HepG2 (cell line): ENCODE data around the gene ZMIZ1.

DNA sequence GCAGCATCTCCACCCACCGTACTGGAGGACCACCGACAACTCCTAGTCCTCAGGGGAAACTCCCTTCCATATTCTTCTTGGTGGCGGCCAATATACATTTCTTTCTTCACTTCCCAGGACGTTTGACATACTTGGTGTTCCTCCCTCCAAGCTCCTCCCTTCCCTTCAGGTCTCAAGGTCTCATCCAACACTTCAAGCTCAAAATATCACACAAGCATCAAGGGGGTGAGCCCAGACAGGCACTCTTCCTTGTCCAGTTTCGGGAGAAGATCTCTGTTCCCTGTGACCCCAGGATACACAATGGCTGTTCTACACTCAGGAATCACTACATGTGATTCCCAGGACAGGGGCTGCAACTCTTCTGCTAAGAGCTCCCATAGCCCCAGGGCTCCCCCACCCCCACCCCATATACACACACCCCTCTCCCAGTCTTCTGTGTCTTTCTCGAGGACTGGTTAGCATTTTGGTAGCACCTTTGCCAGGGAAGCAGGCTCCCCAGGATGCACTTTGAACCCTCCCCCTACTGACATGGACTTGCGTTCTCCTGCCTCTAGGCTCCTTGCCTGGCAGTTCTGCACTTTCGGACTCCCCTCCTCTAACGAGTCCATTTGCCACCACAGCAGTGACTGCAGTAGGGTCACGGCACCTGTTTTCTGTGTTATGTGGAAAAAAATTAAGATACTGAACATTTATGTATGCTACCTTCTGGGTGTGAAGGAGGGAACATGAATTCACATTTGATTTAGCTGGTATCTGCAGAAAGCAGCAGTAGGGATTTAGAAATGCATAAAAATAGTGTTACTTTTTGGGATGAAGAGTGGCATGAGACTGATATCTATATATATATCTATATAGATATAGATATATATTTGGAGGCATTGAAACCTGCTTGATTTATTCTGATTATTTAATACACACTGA, 141.4 kb upstream of the KCNMA1 start:
- RRBS, 2 experiments: no CpG with 5 or more reads among the region's 10 CpGs
CAGE:
- cytosol, long polyA minus RNA: no peak
- cytosol, long polyA plus RNA: no peak
- long polyA plus RNA: no peak
- nucleus, long polyA minus RNA: no peak
- nucleus, long polyA plus RNA: no peak

- RRBS, 2 experiments: no CpG with 5 or more reads among the region's 18 CpGs
CAGE:
- cytosol, long polyA minus RNA: no peak
- cytosol, long polyA plus RNA: no peak
- long polyA plus RNA: no peak
- nucleus, long polyA minus RNA: no peak
- nucleus, long polyA plus RNA: no peak
Observed at GRCh38 chr10:77806679-77807183, 119.8 kb downstream of the DLG5 start.

GRCh38 chr10:77873131-77874341, 53.0 kb downstream of the DLG5 start:
- RRBS, 2 experiments: no CpG with 5 or more reads among the region's 21 CpGs
CAGE:
- cytosol, long polyA minus RNA: no peak
- cytosol, long polyA plus RNA: no peak
- long polyA plus RNA: no peak
- nucleus, long polyA minus RNA: no peak
- nucleus, long polyA plus RNA: no peak

DNA sequence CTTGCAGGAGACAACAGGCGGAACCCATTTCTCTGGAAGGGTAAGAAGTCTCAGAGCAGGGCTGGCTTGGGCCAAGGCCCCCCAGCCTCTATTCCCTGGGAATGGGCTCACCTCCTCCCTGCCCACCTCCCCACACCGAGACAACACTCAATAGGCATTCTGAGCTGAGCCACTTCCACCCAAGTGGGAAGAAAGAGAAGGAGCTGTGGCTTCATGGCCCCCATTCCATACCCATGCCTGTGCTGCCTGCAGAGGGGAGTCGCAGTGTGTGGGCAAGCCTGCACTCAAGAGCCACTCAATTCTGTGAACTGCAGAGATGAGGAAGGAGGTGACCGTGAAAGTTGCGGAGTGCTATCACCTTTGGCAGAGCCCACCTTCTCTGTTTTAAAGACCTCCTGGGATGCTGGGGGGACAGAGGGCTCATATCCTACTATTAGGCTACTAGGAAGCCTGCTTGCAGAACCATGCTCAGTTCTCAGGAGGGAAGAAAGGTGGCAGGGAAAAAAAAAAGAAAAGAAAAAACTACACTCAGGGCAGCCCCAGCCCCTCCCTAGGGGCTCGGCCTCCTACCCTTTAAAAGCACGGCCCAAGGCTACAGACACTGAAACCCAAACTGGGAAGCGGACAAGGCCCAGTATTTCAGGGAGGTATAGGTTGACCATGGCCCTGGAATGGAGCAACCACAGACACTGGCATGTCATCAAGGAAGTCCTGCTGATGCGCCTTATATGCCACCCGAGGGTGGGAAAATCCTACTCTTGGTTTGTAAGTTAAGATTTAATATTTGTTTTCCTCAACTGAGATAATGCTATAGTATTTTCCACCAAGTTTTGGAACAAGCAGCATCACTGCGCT, 51.0 kb downstream of the DLG5 start:
- RRBS, 2 experiments: no CpG with 5 or more reads among the region's 11 CpGs
CAGE:
- cytosol, long polyA minus RNA: no peak
- cytosol, long polyA plus RNA: no peak
- long polyA plus RNA: no peak
- nucleus, long polyA minus RNA: no peak
- nucleus, long polyA plus RNA: no peak

DNA sequence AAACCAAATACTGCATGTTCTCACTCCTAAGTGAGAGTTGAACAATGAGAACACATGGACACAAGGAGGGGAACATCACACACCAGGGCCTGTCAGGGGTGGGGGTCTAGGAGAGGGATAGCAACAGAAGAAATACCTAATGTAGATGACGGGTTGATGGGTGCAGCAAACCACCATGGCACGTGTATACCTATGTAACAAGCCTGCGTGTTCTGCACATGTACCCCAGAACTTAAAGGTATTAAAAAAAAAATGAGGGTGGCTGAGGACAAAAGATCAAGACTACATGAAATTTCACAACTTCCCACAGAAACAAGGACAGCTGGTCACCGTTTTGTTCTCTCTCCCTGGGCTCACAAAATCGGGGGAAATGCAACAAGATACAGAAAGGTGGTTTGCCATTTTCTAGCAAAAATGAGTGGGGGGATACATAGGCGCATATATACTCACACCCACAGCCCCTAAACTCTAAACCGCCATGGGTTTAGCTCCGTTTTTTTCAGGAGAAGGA, 17.2 kb downstream of the DLG5 start:
- RRBS, 2 experiments: no CpG with 5 or more reads among the region's 8 CpGs
CAGE:
- cytosol, long polyA minus RNA: no peak
- cytosol, long polyA plus RNA: no peak
- long polyA plus RNA: no peak
- nucleus, long polyA minus RNA: no peak
- nucleus, long polyA plus RNA: no peak

DNA sequence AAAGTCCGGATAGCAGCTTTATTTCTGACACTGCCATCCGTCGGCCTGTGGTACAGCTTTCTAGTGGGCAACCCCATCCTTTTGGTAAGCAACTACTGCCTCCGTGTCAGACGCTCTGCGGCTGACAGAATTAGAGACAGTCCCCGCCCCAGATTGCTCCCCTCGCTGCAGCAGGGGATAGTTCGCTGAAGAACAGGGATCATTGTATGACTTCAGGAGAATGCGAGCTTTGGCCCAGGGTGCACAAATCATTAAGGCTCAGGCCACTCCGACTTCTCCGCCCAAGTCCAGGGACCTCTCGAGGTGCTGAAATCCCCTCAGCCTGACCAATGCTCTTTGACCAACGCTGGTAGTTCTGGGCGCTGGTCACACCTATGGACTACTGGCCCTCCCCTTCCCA, 447 bp downstream of the POLR3A start:
- RRBS, 2 experiments: 8% methylated on average over 1 of the region's 15 CpGs; no CpG with 5 or more reads in 1 of the 2 experiments
CAGE:
- cytosol, long polyA minus RNA: no peak
- cytosol, long polyA plus RNA: no peak
- long polyA plus RNA: no peak
- nucleus, long polyA minus RNA: no peak
- nucleus, long polyA plus RNA: no peak

GRCh38 chr10:78176439-78177428, 143.1 kb downstream of the RPS24 start:
- RRBS, 2 experiments: 63 to 64% methylated on average over 4 of the region's 25 CpGs
CAGE:
- cytosol, long polyA minus RNA: no peak
- cytosol, long polyA plus RNA: no peak
- long polyA plus RNA: no peak
- nucleus, long polyA minus RNA: no peak
- nucleus, long polyA plus RNA: no peak

DNA sequence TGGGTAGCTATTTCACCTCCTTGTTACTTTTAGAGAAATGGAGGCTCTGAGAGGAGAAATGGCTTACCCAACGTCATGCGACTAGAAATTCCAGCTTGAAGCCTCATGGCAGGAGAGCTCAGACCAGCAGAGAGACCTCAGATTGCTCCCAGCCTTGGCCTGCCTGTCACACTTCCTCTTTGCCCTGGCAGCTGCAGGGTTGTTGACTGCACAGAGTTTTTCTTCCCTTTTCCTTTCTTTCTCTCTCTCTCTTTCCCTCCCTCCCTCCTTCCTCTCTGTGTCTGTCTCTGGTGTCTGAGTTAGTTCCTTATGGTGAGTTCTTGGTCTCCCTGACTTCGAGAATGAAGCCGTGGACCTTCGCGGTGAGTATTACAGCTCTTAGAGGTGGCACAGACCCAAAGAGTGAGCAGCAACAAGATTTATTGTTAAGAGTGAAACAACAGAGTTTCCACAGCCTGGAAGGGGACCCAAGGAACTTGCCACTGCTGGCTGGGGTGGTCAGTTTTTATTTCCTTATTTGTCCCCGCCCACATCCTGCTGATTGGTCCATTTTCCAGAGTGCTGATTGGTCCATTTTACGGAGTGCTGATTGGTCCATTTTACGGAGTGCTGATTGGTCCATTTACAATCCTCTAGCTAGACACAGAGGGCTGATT, 266.2 kb downstream of the RPS24 start:
- RRBS, 2 experiments: no CpG with 5 or more reads among the region's 9 CpGs
CAGE:
- cytosol, long polyA minus RNA: no peak
- cytosol, long polyA plus RNA: no peak
- long polyA plus RNA: no peak
- nucleus, long polyA minus RNA: no peak
- nucleus, long polyA plus RNA: no peak

DNA sequence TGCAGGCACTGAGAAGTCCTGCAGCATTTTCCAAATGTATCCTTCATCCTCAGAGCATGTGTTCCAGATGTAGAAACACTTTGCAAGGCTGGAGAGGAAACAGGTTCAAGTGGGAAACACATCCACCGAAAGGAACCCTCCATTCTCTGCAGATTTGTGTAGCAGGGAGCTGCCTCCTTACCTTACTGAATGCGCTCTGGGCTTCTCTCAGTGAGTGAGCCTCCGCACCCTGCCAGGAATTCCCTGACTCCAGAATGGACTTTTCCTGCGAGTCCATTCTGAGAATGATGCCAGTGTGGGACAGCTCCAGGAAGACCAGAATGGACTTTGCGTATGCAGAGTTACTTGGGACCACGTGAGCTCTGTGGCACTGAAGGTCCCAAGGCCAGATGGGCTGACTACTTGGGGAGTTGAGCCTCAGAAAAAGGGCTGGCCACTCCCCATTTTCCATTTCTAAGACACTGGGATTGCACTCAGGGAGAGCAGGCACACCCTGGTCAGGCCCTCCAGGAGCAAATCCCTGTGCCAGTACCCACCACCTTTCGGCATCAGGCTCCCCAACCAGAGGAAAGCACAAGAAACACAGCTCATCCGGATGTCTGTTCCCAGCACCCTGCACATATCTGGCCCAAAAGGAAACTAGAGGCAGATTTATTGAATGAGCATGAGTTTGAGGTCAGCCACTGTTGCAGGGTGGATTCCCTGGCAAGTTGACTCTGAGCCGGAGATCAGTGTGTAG, 324.7 kb upstream of the ZMIZ1 start:
- RRBS, 2 experiments: 3% methylated on average over 1 of the region's 9 CpGs; no CpG with 5 or more reads in 1 of the 2 experiments
CAGE:
- cytosol, long polyA minus RNA: no peak
- cytosol, long polyA plus RNA: no peak
- long polyA plus RNA: no peak
- nucleus, long polyA minus RNA: no peak
- nucleus, long polyA plus RNA: no peak

- RRBS, 2 experiments: 18 to 20% methylated on average over 6 to 8 of the region's 31 CpGs
CAGE:
- cytosol, long polyA minus RNA: no peak
- cytosol, long polyA plus RNA: no peak
- long polyA plus RNA: no peak
- nucleus, long polyA minus RNA: no peak
- nucleus, long polyA plus RNA: no peak
Observed at GRCh38 chr10:78913549-78914346, 155.0 kb upstream of the ZMIZ1 start.

DNA sequence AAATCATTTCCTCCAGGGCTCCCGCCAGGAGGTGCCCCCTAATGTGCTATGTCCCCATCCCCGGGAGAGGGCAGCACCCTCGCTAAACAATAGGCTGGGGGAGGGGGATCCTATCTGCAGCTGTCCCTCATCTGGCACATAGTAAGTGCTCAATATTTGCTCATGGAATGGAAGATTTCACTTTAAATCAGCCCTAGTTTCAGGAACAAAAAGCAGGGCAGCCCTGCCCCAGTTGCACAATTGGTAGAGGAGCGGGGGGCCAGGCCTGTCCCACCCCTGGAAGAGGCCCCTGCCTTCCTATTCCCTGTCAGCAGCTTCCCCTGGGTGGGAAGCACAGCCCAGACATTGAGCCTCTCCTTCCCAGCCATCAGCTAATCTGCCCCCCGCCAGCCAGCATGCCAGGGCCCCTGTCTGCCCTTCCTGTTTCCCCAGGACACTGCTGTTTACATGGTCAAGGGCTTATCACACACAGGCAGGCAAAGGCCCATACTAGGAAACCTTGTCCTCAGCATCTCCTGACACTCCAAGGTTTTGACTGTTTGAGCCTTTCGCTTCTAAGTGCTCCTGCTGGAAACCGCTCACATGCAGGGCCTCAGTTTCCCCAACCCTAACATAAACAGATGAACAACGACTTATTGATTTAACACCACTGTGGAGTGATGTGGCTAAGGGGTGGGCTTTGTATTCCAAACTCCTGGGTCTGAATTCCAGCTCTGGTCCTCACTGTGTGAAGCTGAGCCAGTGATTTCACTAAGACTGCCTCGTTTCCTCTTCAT, 130.7 kb upstream of the ZMIZ1 start:
- RRBS, 2 experiments: no CpG with 5 or more reads among the region's 9 CpGs
CAGE:
- cytosol, long polyA minus RNA: no peak
- cytosol, long polyA plus RNA: no peak
- long polyA plus RNA: no peak
- nucleus, long polyA minus RNA: no peak
- nucleus, long polyA plus RNA: no peak

- RRBS, 2 experiments: no CpG with 5 or more reads among the region's 4 CpGs
CAGE:
- cytosol, long polyA minus RNA: no peak
- cytosol, long polyA plus RNA: no peak
- long polyA plus RNA: no peak
- nucleus, long polyA minus RNA: no peak
- nucleus, long polyA plus RNA: no peak
Observed at GRCh38 chr10:78962585-78962872, 106.2 kb upstream of the ZMIZ1 start.

DNA sequence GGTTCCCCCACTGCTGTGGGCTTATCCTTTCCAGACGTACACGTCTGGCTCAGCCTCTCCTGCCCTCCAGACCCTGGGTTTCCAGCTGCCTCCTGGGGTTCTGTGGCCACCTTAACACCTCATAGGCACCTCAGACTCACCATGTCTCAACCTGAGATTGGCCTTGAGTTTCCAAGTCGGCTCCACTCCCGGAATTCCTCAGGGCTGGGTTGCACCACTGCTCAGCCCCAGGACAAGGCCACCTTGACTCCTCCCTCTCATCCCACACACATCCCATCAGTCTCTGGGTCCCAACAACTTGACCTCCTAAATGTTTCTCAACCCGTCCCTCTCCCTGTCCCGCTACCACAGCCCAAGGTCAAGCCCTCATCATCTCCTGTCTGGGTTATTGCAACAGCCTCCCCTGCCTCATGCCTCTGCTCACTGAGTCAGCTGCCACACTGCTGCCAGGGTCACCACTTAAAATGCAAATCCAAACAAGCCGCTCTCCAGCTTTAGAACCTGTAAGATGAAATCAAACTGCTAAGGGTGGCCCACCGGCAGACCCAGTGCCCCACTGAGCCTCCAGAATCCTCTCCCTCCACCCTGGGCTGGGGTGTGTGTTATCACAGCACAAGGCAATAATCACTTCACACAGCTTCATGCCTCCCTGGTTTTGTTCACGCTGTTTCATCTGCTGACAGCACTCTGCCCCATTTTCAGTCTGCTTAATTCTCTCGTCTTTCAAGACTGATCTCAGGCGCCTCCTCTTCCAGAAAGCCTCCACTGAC, 90.9 kb upstream of the ZMIZ1 start:
- RRBS, 2 experiments: no CpG with 5 or more reads among the region's 11 CpGs
CAGE:
- cytosol, long polyA minus RNA: no peak
- cytosol, long polyA plus RNA: no peak
- long polyA plus RNA: no peak
- nucleus, long polyA minus RNA: no peak
- nucleus, long polyA plus RNA: start-site peak on the minus strand centred at position 241 of the sequence, 75 bp wide, 203 and 271 reads in 2 replicates

DNA sequence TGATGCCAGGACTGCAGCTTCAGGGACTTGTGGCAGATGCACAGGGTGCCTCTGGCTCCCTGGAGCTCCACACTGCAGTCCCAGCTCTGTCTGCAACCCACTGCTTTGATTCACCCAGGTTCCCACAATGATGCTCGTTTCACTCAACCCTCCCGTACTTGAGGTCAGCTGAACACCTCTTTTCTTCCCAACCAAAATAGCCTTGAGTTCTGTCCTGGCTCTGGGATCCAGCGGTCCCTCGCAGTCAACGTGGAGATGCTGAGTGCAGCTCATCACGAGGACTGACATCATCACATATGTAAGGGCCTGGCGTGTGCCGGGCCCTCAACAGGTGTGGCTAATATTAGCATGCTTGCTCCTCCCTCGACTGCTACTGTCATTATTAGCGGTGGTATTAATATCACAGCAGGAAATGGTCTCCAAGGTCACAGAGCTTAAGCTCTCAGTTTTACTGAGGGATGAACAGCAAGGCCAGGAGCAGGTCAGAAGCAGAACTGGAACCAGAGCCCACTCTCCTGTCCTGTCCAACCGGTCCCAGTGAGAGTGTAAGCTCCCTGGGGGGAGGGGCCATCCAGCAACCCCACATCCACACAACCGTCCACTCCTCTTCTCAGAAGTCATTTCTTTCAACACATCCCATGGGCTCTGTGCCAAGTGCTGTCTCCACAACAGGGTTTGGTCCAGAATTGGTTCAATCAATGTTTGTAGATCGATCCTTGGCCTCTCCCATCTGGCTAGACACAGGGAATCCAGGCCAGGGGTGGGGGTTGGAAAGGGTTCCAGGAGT, 45.5 kb upstream of the ZMIZ1 start:
- RRBS, 2 experiments: no CpG with 5 or more reads among the region's 13 CpGs
CAGE:
- cytosol, long polyA minus RNA: no peak
- cytosol, long polyA plus RNA: no peak
- long polyA plus RNA: no peak
- nucleus, long polyA minus RNA: no peak
- nucleus, long polyA plus RNA: no peak

DNA sequence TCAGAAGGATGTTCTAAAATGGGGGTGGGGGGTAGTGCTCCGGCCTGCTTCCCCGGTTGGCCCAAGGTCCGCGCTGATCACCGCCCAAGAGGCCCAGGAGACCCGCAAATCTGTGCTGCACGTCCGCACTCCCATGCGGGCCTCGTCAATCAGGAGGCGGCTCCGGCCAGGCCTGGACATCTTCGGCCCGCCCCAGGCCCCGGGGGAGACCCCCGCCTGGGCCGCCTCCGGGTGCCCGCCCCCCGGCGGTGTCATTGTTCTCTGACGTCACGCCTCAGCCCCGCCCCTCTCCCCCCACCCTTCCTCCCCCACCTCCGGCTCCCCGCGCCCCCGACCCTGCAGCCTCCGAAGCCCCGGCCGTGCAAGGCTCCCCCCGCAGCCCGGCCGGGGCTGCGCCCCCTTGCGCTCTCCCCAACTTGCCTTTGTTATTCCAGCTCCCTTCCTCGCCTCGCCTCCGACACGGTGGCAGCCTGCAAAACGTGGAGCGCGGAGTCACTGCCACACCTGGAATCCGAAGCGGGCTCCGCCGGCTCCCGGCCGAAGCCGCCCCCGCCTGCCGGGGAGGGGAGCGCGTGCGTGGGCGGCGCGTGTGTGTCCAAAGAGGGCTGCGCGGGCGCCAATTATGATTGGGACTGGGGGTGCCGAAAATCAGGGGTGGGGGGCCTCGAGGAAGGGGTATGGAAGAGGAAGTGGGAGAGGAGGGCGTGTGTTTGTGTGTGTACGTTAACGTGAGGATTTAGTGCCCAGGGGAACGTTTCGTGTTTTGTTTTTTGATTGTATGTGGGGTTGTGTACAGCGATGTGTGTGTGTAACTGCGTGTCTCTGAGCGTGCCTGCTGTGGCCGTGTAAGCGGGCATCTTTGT, 1.6 kb upstream of the ZMIZ1 start:
- RRBS, 2 experiments: 2 to 3% methylated on average over 23 of the region's 73 CpGs
CAGE:
- cytosol, long polyA minus RNA: no peak
- cytosol, long polyA plus RNA: no peak
- long polyA plus RNA: no peak
- nucleus, long polyA minus RNA: no peak
- nucleus, long polyA plus RNA: no peak

- RRBS, 2 experiments: 1 to 2% methylated on average over 62 to 63 of the region's 99 CpGs
CAGE:
- cytosol, long polyA minus RNA: no peak
- cytosol, long polyA plus RNA: start-site peak on the plus strand at chr10:79068924-79069198, 111 and 197 reads in 2 replicates
- long polyA plus RNA: start-site peak on the plus strand at chr10:79068929-79069175, 438 and 444 reads in 2 replicates
- nucleus, long polyA minus RNA: start-site peak on the plus strand at chr10:79068929-79069008, 118 reads
- nucleus, long polyA plus RNA: start-site peak on the plus strand at chr10:79068910-79069008, 167 and 212 reads in 2 replicates
Observed at GRCh38 chr10:79068418-79069315, at the start of gene ZMIZ1. ZMIZ1 (plus strand) TSS chr10:79068966.

DNA sequence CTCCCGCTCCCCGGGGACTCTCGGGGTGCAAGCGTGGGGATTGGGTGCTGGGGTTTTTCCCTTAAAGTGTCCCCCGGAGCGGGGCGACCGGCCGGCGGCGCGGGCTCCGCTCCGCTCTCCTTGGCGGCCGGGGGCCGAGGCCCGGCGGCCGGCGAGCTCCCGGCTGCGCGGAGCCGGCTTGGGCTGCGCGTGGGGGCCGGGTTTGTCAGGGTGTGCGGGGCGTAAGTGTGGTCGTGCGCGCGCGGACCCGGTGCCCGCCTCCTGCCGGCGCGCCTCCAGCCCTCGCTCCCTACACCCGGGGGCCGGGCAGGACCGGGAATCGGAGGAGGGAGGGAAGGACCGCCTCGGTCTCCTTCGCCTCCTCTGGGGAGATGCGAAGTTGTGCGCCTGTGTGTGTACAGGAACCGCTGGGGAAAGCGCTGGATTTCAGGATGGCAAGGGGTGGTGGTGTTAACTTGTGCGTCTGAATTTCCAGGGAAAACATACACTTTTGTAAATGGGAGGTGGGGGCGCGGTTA, 609 bp downstream of the ZMIZ1 start:
- RRBS, 2 experiments: 1 to 2% methylated on average over 13 to 21 of the region's 55 CpGs
CAGE:
- cytosol, long polyA minus RNA: no peak
- cytosol, long polyA plus RNA: no peak
- long polyA plus RNA: no peak
- nucleus, long polyA minus RNA: no peak
- nucleus, long polyA plus RNA: no peak

GRCh38 chr10:79070695-79071140, 2.0 kb downstream of the ZMIZ1 start:
- RRBS, 2 experiments: no CpG with 5 or more reads among the region's 21 CpGs
CAGE:
- cytosol, long polyA minus RNA: no peak
- cytosol, long polyA plus RNA: no peak
- long polyA plus RNA: no peak
- nucleus, long polyA minus RNA: no peak
- nucleus, long polyA plus RNA: no peak

GRCh38 chr10:79077384-79078189, 8.8 kb downstream of the ZMIZ1 start:
- RRBS, 2 experiments: no CpG with 5 or more reads among the region's 10 CpGs
CAGE:
- cytosol, long polyA minus RNA: no peak
- cytosol, long polyA plus RNA: no peak
- long polyA plus RNA: no peak
- nucleus, long polyA minus RNA: start-site peak on the plus strand at chr10:79077496-79077504, 48 reads
- nucleus, long polyA plus RNA: no peak

DNA sequence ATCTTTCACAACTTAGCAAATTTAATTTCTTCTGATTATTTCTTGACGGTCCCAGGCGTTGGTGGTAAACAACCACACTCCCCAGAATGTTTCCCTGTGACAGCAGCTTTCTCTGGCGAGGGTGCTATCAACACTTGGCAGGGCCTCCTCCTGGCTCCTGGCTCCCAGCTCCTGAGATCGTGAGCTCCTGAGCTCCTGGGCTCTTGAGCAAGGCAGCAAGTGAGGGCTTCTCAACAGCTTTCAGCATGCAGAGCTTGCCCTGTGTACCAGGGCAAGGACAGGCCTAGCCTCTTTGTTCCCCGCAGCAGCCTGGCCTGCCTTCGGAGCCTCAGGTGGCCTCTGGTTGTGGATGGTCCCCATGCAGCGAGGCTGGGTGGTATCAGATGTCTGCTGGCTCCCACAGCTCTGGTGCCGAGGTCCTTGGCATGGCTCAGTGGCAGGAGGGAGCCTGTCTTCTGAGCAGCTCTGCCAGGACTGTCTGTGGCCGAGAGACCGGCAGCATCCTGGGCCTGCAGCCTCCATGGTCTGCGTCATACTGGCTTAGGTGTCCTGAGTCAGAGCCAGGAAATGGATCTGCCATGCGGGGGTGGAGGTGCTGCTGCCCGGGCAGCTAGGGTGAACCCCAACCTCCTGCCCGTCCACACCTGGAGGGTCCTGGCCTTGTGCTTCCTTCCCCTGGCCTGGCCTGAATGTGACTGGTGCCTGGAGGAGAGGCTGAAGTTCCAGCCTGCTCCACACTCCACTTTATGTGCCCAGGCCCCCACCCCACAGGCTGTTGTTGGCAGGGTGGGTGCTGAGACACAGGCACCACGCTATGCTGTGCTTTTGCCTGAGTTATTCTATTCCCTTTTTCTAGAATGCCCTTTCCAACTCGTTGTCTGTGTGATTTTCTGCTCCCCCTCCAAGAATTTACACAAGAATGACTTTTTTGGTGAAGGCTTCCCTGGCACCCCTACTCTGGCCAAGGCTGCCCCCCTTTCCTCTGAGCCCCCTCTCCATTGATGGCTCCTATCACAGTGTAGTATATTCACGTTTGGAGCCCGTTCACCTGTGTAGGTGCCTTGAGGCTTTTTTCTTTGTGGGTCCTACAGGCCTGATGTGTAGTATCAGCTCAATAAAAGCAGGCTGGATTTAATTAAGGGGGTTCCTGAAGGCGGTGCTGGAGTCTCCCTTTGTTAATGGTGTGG, 44.4 kb downstream of the ZMIZ1 start:
- RRBS, 2 experiments: 100% methylated on average over 2 to 3 of the region's 19 CpGs
CAGE:
- cytosol, long polyA minus RNA: no peak
- cytosol, long polyA plus RNA: no peak
- long polyA plus RNA: no peak
- nucleus, long polyA minus RNA: no peak
- nucleus, long polyA plus RNA: no peak